ENCODE measurements around the genes APEX2, PAGE2, KLF8, NBDY and ARHGEF9.

- RRBS, result 3% methylated on average over 3 of the region's 65 CpGs
Measured at GRCh38 chrX:54999523-55000870, at the start of gene APEX2. TSS of gene APEX2 (plus strand) at chrX:55000363.

- RRBS, result no CpG with 5 or more reads among the region's 14 CpGs
Measured at GRCh38 chrX:55088906-55089228, at the start of gene PAGE2. TSS of gene PAGE2 (plus strand) at chrX:55089018.

DNA sequence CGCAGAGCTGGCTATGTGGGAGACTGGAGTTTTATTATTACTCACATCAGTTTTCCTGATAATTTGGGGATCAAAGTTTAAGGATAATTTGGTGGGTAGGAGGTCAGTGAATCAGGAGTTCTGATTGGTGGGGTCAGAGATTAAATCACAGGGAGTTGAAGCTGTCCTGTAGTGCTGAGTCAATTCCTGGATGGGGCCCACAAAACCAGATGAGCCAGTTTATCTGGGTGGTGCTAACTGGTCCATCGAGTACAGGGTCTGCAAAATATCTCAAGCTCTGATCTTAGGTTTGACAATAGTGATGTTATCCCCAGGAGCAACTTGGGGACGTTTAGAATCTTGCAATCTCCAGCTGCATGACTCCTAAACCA, 18.0 kb upstream of the PAGE5 start:
- RRBS, result no CpG with 5 or more reads among the region's 3 CpGs

DNA sequence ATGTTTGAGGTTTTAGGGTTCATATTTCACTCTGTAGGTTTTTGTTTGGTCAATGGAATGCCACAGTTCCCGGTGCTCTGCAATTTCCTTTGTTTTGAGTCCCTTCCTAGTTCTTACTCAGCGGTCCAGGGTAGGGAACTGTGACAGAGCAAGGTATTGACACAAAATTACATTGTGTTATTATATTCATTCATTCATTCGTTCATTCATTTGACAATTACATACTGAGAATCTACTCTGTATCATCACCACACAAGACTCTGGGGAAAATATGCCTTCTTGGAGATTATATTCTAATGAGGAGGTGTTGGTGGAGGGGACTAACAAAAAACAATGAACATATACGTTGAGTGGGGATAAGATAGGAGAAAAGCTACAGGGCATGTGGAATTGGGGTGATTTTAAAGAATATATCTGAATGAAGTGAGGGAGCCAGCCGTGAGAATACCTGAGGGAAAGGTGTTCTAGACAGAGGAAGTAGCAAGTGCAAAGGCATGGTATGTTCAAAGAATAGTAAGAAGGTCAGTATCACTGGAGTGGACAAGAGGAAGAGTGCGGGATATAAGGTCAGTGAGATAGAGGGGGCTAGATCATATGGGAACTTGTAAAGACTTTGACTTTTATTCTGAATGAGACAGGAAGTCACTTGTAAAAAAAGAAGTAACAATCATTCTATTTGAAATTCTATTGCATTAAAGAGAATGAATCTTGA, 192.6 kb downstream of the RRAGB start:
- RRBS, result no CpG with 5 or more reads among the region's 6 CpGs

GRCh38 chrX:55937316-55938205, 220.0 kb downstream of the RRAGB start:
- RRBS, result no CpG with 5 or more reads among the region's 13 CpGs

DNA sequence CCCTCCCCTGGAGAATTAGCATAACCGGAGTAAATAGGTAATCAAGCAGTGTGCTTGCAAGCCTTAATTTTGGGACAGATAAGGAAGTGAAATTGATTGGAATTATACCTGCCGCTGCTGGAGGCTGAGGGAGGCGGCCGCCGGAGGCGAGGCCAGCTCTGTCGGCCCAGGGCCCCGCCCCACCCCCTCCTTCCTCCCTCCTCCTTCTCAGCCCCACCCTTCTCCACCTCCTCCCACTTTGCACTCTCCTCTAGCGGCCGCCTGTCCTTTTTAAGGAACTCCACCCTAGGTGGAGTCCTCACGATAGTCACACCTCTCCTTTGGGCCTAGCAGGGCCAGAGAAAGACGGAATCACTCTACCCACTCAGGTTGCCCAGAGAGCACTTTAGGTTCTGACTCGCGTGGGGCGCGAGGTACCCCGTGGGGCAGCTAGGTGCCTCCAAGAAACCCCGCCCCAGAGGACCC, at the start of gene KLF8:
Gene KLF8 (plus strand): TSS at position 236 of the 465 bp plus-strand sequence.
- RRBS, result no CpG with 5 or more reads among the region's 18 CpGs

- RRBS, result 3% methylated on average over 14 of the region's 26 CpGs
Measured at GRCh38 chrX:56729095-56729765, at the start of gene NBDY. TSS of gene NBDY (plus strand) at chrX:56729243.

- RRBS, result no CpG with 5 or more reads among the region's 12 CpGs
Measured at GRCh38 chrX:56765257-56766038, 36.4 kb downstream of the NBDY start.

DNA sequence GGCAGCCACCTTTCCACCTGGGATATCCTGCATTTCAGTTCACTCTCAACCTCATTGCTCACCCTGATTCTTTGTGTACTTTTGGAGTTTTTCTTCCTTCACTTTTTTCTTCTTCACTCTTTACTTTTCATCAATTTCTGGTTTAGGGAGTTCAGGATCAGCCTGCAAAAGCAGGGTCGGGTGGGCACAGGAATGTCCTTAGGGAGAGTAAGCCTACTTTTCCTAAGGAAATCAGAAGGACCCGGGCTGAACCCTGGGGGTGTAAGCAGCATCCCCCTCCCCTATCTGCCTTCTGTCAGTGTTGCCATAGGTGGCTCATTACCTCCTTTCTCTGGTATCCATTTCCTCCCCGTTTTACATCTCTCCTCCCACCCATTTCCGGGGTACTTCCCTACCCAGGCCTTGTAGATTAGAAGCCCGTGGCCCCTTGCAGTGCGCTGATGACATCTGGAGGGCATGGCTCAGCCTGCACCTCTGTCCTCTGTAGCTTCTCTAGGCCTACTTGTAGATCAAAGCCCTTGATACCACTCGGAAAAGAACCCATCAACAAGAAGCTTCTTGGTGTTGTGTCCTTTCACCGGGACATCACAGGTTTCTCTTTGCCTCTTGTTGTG, 71.7 kb downstream of the NBDY start:
- RRBS, result no CpG with 5 or more reads among the region's 8 CpGs

DNA sequence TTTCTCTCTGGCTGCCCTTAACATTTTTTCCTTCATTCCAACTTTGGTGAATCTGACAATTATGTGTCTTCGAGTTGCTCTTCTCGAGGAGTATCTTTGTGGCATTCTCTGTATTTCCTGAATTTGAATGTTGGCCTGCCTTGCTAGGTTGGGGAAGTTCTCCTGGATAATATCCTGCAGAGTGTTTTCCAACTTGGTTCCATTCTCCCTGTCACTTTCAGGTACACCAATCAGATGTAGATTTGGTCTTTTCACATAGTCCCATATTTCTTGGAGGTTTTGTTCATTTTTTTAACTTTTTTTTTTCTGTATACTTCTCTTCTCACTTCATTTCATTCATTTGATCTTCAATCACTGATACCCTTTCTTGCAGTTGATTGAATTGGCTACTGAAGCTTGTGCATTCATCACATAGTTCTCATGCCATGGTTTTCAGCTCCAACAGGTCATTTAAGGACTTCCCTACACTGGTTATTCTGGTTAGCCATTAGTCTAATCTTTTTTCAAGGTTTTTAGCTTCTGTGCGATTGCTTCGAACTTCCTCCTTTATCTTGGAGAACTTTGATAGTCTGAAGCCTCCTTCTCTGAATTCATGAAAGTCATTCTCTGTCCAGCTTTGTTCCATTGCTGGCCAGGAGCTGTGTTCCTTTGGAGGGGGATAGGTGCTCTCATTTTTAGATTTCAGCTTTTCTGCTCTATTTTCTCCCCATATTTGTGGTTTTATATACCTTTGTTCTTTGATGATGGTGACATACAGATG, 31.8 kb downstream of the SPIN2B start:
- RRBS, result no CpG with 5 or more reads among the region's 4 CpGs

DNA sequence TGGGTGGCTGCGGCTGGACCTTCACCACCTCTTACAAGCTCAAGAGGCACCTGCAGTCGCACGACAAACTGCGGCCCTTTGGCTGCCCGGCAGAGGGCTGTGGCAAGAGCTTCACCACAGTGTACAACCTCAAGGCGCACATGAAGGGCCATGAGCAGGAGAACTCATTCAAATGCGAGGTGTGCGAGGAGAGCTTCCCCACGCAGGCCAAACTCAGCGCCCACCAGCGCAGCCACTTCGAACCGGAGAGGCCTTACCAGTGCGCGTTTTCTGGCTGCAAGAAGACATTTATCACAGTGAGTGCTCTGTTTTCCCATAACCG, 1.1 kb downstream of the ZXDB start:
- RRBS, result no CpG with 5 or more reads among the region's 16 CpGs

DNA sequence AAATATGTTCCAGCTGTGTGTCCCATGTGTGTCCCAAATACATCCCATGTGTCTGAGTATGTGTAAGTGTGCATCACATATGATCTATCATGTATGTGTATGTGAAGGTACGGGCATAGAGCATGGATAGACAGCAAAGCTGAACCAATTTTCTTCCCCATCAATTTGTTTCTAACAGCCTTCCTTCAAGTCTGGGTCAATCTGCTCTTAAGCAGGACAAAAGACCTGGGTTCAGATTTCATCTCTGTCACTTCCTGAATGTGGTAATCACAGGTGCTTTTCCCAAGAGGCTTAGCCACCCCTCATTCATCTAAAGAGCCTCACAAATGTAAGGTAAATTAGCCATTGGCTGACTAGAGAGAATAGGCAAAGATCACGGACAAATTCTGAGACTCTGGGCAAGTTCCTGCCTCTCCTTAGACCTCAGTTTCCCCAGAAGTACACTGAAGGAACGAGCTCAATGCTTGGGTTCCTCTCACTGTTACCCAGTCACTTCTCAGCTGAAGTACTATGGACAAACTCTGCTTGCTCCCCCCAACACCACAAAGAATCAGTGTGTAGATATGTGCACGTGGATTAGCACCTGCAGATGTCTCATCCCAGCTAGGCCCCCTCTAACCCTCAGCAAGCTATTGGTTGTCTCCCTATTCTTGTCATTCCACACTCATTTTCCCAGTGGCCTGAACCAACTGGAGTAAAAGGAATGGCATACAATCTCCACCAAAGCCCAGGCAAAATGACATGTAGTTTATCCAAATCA, 43.0 kb downstream of the ARHGEF9 start:
- RRBS, result no CpG with 5 or more reads among the region's 4 CpGs

DNA sequence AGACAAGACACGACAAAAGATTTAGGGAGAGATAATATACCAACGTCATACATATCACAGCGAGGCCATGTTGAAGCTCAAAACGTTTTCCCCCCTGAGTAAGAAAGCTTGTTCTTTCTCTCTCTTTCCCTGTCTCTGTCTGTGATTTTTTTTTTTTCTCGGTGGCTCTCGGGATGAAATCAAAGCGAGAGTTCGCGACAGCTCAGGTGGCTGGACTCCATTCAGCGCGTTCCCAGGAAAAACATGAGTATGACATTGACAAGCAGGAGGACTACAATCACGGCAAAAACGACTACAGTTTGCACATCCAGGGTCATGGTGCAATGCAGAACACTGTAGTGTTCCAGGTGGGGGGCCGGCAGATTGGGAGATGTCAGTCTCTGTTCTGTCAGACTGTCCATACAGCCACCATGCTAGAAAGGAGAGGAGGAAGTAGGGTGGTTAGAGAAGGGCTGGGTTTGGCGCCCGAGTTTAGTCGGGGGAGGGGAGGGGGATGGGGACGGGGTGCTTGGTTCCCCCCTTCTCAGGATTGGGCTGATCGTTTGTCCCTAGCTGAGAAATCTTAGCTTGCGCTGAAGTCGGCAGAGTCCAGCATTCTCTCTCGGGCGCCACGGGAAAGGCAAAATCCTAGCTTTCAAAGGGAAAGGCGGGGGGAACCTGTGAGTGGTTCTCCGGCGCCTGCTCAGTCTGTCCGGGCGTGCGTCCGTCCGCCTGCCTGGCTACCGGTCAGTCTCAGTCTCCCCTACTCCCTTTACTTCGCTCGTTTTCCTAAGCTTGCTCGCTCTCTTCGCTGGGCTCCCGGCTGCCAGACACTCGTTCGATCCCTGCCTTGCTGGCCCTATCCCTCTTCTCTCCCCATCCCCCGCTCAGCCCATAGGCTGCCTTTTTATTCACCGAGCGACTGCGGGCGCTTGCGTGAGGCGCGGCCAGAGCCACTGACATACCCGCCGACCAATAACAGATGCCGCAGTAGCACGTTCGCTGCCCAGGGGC, 30.5 kb downstream of the ARHGEF9 start:
- RRBS, result 2% methylated on average over 5 of the region's 53 CpGs

DNA sequence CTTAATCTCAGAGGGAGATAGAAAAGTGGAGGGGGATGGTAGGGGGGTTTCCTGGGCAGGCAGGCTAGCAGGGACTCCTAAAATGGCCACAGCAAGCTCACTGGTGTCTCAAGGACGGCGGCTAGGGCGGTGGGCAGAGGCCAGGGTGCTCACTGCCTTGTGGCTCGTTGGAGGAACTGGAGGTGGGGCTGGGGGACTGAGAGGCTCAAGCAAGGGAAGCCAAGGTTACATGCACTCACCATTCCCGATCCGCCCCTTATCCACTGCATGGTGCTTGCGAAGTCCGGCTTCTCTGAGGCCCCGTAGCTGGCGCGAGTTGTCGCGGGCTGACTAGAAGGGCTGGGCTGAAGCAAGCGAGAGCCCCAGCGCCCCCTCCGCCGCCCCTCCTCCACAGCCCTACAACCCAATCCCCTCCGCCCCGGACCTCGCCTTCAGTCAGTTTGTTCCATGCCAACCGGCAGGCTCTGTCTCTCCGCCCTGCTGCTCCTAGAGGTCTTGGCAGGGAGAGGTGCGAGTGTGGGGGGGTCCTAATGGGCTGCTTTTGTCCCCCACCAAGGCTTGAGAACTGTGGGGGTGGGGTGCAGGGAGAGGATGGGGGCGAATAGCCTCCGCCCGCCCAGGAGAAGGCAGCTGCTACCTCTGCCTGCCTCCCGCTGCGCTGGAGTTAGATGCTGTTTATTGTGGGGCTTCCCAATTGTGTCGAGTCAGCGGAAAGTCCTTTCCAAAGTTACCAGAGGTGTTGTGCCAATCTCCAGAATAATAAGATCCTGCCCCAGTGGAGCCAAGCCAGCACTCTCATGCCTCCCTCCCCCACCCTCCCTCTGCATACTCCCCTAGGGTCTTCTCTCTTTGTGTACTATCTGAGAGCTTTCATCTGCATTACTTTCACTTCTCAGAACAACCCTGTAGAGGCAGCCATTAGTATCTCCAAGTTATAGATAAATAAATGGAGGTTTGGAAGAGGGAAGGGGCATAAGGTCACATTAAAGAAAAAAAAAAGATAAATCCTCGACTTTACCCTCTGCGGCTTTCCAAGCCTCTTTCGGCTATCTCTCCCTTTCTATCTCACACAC, at the start of gene ARHGEF9:
Gene ARHGEF9 (minus strand): TSS at position 338 of the 1,073 bp plus-strand sequence.
- RRBS, result 0% methylated on average over 1 of the region's 33 CpGs

GRCh38 chrX:65130981-65131740, 96.5 kb downstream of the ZC3H12B start:
- RRBS, result no CpG with 5 or more reads among the region's 5 CpGs

DNA sequence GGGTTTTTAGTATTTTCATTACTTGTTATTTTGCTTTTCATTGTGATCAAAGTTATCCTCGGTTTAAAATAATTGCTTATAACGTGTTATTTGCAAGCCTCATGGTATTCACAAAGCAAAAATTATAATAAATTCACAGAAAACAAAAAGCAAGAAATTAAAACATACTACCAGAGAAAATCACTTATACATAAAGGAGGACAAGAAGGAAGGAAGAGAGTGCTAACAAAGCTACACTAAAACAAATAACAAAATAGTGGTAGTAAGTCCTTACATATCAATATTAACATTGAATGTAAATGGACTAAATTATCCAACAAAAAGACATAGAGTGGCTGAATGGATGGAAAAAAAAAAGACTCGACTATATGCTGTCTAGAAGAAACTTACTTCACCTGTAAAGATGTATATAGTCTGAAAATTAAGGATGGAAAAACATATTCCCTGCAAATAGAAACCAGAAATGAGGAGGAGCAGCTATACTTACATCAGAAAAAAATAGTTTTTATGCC, 197.9 kb downstream of the ZC3H12B start:
- RRBS, result no CpG with 5 or more reads among the region's 3 CpGs

DNA sequence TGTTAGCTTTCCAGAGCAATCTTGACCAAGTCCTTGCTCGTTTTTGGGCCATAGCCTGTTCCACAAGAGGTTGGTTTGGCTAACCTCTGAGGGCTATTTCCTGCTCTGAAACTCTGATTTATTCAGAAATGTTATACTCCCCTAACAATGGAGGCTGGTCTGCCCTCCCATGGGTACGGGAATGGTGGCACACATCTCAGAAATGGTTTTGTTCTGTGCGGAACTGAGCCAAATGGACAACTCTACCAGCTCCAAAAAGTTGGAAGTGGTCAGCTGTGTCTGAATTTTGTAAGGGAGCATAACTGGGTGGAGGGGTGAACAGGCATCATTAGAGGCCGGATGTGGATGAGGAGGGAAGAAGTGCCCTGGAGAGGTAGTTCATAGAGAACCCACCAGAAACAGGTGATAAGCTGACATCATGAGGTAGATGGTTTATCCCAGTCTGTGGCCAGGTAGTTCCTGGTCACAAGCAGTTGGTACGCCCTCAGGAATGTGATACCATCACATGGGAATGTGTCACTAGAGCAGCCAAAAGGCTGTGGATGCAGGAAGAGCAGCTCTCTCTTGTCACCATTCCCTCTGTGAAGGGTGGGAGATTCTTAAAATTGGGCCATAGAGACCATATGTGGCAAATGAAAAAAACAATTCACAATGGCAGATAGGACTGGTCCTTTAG, 21.8 kb downstream of the MSN start:
- RRBS, result no CpG with 5 or more reads among the region's 5 CpGs

GRCh38 chrX:65957060-65957377, 82.9 kb downstream of the VSIG4 start:
- RRBS, result no CpG with 5 or more reads among the region's 12 CpGs

DNA sequence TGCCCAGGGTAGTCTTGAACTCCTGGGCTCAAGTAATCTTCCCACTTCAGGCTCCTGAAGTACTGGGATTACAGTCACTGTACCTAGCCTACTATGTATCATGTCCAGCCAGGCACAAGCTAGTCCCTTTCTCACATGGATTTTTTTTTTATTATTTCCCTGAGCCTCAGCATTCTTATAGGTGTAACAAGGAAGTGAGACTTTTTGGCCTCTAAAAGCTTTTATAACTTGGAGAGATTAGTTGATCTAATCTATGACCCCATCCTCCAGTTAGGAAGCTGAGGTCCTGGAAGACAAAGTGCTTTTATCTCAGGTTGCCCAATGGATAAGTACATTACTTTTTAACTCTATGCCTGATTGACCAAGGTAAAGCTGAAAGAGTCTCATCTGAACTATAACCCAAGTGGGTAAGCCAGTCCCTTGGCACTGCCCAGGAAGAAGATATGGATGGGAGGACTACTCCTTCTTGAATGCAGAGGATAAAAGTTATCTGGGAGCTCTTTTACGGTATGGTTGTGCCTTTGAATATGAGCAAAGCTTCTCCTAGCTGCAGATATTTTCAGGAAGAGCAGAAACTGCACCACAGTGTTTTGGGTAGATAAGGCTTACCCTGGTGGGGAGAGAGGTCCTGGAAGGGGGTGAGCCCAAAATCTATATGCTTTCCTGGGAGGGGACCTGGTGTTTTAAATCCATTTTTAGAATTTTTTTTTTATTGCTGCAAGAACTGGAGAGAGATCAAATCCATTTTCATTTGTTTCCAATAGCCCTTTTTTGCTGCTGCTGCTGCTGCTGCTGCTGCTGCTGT, 40.2 kb downstream of the VSIG4 start:
- RRBS, result no CpG with 5 or more reads among the region's 1 CpG

GRCh38 chrX:66046576-66047255, 6.8 kb upstream of the VSIG4 start:
- RRBS, result no CpG with 5 or more reads among the region's 3 CpGs

Measured in mononuclear cell (primary cell).